Hair follicle dermal papilla cell (primary cell): ENCODE measurements around the genes CPXCR1, NAP1L3, PCDH19, SRPX2, GPRASP2 and GPRASP3.

- CAGE, long polyA plus RNA = no peak
These were observed 128.6 kb downstream of the BRWD3 start for GRCh38 chrX:80681099-80681491.

DNA sequence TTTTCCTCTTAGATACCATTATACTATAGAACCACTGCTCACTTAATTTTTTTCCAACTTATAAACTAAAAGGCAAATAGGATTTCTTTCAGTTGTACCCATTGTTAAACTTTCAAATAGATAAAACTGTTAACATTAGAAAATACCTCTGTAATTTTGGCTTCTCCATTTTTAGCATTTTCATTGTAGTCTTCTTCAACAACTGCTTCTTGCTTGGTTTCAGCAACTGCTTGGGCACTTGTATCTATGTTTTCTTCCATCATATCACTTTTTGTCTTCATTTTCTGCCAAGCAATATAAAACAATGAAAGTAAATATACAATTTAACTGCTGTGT lies 85.7 kb downstream of the HMGN5 start:
- CAGE, long polyA plus RNA = no peak

GRCh38 chrX:85006782-85007194 lies 3.1 kb downstream of the APOOL start:
- CAGE, long polyA plus RNA = no peak

DNA sequence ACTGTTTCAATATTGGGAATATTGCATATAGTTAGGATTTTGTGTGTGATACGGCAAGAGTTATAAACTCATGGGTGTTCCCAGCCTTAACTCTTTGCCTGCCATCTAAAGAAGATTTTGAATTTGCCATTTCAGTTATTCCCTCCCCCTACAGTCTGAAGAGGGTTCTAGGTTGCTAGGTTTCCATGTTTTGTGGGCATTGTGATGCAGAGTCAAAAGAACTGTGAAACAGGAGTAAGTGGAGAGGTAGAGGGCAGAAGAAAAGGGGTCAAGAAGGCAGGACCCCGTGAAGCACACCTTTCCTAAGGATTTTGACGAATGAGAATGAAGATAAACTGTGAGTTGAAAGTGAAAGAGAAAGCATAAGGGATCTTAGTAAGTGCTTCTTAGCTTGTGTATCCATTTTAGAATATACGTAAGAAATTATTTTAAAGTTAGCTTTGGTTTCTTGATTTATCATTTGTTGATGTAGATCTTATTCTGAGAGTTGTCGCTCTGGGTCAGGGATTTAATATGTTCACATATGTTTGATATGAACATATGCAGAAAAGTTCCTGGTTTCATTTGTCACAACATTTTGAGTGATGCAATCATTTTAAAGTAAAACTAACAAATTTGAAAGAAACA lies at the start of gene CPXCR1:
Gene CPXCR1, plus strand, starts transcription at position 231 of the 627 bp plus-strand sequence.
- CAGE, long polyA plus RNA = no peak

DNA sequence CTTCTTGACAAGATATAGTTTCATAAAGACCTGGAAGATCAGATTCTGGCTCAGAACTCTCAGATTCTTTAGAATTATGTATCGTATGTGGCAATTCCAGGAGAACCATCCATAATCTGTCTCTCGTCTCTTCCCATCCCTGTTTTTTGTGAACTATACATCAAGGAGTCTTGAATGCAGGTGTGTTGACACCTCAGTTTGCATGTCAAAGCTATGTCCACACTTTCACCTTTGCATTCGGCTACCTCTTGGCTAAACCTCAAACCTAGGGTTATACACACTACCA lies 196.9 kb downstream of the CPXCR1 start:
- CAGE, long polyA plus RNA = no peak

DNA sequence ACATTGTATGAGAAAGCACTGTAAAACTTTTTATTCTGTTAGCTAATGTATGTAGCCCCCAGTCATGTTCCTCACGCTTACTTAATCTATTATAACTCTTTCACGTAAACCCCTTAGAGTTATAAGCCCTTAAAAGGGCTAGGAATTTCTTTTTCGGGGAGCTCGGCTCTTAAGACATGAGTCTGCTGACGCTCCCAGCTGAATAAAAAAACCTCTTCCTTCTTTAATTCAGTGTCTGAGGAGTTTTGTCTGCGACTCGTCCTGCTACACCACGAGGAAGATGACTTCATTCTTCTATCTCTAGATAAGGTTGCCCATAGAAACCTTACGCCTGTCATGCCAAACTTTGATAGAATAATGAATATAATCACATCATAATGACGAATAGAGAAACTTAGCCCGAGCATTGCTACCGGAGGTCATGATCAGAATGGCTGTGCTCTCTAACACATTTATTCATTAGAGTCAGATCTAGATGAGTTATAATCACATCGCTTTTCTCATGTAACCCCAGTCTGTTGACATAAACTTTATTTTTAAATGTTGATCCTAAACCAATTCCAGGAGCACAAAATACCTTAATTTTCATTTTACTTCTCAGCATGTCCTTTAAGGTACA lies 235.0 kb downstream of the NAP1L3 start:
- CAGE, long polyA plus RNA = no peak

DNA sequence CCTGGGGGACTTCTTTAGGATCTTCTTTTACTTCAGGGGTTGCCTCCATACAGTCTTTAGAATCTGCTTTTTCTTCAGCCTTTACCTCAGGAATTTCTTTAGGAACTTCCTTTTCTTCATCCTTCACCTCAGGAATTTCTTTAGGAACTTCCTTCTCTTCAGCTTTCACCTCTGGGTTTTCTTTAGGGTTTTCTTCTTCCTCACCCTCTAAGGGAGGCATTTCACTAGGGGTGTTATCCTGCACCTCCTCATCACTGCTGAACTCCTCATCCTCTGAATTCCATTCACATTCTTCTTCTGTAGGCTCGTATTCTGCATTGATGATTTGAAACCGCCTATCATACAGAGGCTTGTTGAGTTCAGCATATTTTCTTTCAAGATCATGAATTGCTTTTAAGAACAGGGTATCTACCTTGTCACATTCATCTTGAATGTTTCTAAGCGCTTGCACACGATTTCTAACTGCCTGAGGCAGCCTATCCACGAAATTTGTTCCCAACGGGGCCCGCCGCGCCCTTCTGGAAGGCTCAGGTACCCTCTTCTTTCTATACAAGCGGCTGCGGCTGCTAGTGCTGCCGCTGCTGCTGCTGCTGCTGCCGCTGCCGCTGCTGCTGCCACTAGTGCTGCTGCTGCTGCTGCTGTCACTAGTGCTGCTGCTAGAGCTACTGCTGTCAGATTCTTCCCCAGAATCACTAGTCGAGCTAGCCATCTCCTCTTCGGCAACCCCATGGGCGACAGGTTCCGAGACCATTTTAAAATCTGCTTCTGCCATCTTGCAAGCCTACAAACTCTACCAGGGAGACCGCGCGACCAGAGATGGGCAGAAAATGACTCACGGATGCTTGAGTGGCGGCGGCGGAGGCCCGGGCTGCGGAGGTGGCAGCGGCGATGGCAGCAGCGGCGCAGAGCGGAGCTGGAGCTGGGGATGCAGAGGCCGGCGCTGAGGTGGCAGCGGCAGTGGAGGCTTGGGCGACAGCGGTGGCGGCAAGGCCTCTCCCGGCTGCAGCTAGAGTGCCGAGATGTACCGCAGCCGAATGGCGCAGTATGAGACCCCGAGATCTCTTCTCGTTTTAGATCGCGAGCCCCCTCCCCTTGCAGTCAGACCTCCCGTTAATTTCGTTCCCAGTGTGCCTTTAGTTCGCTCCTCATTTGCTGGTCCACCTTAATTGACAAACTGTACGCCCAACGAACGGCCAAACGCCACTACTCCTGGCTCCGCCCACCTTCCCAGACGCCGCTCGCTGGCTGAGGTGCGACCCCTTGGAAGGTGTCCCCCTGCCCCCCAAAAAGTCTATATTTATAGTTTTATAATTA lies at the start of gene NAP1L3:
Gene NAP1L3, minus strand, starts transcription at position 1,046 of the 1,314 bp plus-strand sequence.
- CAGE, long polyA plus RNA = no peak

DNA sequence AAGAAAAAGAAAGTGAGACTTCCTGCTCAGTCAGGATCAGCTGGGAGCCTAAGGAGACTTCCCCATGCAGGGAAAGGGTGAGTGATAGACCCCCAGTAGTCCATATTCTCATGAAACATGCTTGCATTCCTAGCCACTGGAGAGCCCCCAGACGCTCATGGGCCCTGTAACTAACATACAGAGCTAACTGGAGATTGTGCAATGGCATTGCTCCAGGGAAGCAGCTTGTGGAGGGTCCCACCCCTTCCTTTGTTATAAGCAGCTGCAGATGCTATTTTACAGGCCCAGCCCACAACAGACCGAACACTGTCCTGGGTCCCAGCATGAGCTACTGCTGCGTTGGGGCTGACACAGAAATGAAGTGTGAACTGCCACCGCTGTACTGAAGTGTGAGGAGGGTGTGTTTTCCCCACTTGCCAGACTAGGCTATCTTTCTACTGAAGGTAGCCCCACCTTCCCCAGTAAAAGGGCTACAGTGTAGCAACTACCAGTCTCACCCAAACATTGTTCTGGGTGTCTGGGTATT lies 1465.6 kb upstream of the DIAPH2 start:
- CAGE, long polyA plus RNA = no peak

GRCh38 chrX:96245045-96245762 lies 439.4 kb upstream of the DIAPH2 start:
- CAGE, long polyA plus RNA = no peak

- CAGE, long polyA plus RNA = no peak
These were observed 79.4 kb downstream of the DIAPH2 start for GRCh38 chrX:96764013-96764549.

GRCh38 chrX:96884095-96884441 lies 360 bp downstream of the RPA4 start:
- CAGE, long polyA plus RNA = no peak

DNA sequence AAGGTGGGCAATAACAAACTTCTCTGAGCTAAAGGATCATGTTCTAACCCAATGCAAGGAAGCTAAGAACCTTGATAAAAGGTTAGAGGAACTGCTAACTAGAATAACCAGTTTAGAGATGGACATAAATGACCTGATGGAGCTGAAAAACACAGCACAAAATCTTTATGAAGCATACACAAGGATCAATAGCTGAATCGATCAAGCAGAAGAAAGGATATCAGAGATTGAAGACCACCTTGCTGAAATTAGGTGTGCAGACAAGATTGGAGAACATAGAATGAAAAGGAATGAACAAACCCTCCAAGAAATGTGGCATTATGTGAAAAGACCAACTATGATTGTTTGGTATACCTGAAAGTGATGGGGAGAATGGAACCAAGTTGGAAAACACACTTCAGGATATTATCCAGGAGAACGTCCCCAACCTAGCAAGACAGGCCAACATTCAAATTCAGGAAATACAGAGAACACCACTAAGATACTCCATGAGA lies 317.7 kb downstream of the RPA4 start:
- CAGE, long polyA plus RNA = no peak

- CAGE, long polyA plus RNA = no peak
These were observed 733.3 kb downstream of the RPA4 start for GRCh38 chrX:97617018-97617488.

GRCh38 chrX:100410038-100410668 lies at the start of gene PCDH19:
Gene PCDH19 (minus strand): TSS chrX:100410273.
- CAGE, long polyA plus RNA = no peak

DNA sequence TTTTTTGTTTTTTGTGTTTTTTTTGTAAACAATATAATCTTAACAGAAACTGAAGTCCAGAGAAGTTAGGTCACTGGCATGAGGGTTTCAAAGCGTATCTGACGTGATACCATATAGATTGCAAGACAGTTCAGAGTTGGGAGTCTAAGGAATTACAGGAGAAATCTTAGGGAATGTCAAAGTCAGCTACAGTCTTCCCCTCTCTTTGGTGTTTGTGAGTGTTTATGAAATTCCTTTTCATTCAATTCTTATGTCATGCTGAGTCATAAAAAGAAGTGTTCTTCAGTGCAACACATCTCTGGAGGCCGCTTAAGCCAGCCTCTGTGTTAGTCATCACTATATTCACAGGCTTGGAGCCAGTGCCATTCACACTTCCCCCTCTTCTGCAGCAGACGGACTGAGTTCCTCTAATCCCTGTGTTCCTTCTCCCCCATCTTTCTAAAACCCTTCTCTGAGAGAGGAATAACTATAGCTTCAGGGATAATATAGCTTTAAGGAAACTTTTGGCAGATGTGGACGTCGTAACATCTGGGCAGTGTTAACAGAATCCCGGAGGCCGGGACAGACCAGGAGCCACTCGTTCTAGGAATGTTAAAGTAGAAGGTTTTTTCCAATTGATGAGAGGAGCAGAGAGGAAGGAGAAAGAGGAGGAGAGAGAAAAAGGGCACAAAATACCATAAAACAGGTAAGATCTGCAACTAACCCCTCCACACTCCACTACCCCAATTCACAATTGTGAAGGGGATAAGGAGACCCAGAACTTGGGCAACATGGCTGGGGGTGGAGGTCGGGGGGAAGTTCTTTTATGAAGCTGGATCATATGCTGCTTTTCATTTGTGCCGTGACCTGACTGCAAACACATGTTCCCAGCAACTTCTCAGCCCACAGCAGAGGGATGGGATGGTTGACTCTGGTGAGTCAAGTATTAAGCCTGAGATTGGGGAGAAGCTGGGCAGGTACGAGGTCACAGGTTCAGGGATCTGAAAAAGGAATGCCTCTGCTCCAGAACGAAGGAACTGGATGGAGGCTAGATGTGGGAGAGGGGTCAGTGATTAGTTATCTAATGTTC lies at the start of gene SRPX2:
Gene SRPX2, plus strand, starts transcription at position 369 of the 1,069 bp plus-strand sequence.
- CAGE, long polyA plus RNA = no peak

DNA sequence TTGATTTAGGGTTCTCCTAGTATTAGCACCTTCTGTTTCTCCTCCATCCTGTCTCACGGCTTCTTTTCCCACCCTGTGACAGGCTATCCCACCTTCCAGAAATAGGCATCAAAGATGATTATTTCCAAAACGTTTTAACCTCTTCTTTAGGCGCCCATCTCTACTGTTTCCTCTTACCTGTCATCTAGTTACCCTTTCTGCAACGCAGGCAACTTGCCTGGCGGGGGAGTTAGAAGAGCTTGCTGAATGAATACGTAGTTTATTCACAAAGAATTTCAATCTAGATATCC lies 960 bp downstream of the BEX5 start:
- CAGE, long polyA plus RNA = no peak

- CAGE, long polyA plus RNA = no peak
These were observed 30.6 kb upstream of the TMSB15A start for GRCh38 chrX:102547037-102547585.

- CAGE, long polyA plus RNA = no peak
These were observed 4.6 kb downstream of the GPRASP1 start for GRCh38 chrX:102655848-102656339.

GRCh38 chrX:102711694-102712598 lies at the start of gene GPRASP2:
Gene GPRASP2 (plus strand): TSS chrX:102712448.
- CAGE, long polyA plus RNA = no peak

DNA sequence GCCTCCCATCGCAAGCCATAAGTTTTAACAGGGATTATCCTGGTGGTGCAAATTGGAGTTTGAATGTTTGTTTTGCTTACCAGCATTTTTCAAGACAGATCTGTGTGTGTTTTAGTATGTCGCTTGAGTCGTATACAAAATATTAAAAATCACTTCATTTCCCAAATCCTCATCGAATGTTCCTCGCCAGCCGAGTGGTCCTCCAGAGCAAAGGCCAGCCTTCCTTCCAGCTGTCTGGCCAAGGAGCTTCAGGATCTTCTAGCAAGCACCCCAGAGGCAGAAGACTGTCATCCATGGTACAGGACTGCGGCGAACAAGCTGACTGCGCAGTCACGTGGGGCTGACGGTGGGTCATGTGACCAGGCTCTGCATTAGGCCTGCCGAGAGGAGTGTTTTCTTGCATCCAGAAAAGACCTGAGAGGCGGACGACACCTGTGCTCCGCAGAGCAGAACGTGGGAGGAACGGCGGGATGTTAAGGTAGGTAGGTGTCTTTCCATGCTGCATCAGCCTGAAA lies at the start of gene GPRASP3:
Gene GPRASP3, plus strand, starts transcription at position 400 of the 515 bp plus-strand sequence.
- CAGE, long polyA plus RNA = no peak